A375 (cell line): ENCODE results near the genes TPD52L3 and KDM4C.

DNA sequence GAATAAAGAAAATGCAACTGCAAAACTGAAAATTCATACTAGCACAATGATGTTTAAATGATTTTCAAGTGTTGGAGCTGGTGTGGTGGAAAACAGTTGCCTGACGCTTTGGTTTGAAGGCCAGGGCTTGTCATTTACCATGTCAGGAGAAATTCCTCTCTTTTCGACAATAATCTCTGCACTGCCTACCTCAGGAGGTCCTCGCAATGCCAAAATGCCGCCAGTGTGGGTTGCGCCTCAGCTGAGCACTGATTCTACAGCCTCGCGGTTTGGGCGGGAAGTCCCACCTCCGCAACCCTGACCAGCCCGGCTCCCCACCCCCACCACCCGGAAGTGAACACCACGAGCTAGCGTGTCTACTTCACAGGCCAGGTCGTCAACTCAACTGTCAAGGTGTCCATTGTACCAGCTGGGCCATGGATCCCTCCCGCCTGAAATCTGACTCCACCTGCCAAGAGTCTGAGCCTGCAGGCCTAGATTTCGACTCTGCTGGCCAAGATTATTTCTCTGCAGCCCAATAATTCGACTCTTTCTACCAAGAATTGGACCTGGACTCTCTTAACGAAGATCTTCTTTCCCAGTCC is at the start of gene TPD52L3:
Gene TPD52L3, plus strand, starts transcription at position 364 of the 584 bp plus-strand sequence.
- RAMPAGE, long total RNA, result no peak

DNA sequence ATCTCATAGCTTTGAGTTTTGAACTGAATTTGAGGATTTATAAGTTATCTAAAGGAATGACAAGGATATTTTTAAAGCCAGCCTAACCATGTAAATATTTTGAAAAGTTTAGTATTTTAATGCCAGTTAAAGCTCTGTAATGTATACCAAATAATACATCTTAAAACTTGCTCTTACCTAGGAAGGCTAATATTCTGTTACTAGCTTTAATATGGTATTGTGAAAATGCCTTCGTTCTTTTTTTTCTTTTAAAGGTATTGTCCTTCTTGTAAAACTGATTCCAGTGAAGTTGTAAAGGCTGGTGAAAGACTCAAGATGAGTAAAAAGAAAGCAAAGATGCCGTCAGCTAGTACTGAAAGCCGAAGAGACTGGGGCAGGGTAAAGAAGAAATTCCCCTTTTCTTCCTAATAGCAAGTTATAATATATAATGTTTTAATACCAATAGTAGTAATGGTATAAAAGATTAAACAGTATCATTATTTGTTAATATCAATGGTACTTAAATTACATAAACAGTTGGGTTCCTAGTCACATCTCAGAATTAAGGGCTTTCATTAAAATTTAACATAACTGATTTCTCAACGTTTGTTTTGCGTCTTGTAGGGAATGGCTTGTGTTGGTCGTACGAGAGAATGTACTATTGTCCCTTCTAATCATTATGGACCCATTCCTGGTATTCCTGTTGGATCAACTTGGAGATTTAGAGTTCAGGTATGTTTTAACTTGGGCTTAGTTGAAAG is 68.6 kb downstream of the UHRF2 start:
- RAMPAGE, long total RNA, result no peak

- RAMPAGE, long total RNA, result no peak
Observed at GRCh38 chr9:6757754-6758228, at the start of gene KDM4C. Gene KDM4C, plus strand, starts transcription at chr9:6757973.

GRCh38 chr9:7147168-7147525 is 389.4 kb downstream of the KDM4C start:
- RAMPAGE, long total RNA, result no peak

- RAMPAGE, long total RNA, result no peak
Observed at GRCh38 chr9:7798647-7799090, 909 bp downstream of the DMAC1 start.

DNA sequence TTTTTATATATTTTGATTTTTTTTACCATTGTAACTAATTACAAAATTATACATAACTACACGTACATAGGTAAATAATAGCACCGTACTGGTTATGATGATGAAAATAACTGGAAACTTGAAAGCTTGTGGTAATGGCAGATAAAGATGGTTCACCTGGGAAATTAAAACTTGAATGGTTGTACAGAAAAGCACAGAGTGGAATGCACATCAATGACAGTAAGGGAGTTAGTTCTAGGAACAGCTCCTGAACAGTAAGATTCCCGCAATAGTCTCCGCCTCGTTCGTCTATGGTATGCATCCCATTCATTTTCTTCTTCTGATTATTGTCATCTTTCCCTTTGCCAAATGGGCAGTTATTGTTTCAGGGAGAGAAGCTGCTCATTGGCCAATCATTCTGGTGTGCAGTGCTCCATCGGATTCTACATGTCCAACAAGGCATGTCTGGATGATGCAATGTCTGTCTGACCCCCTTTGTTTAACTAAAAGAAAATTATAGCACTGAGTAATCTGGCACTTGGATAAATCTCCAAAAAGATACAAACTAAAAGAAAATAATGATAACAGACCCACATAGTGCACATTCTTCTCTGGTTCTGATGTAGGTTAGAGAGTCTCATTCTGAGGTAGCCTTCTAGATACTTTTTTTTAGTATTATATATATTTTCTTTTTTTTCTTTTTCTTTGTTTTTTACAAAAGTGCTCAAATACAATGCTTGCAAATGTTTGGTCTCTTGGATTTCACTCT is 515.6 kb upstream of the DMAC1 start:
- RAMPAGE, long total RNA, result no peak

DNA sequence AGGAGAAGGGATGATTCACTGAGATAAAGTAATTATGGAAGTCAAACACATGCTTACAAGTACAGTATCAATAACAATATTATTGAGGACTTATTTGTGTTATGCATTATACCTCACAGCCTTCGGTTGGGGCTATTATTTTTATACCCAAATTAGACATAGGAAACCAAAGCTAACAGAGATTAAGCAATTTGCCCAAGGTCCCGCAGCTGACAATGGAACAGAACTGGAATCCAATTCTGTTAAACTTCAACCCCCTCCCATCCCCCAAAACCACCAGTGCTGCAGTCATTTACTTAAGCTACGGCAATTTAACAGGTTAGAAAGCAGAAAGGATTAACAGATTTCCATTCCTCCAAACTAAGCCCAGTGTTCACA is 1023.0 kb upstream of the DMAC1 start:
- RAMPAGE, long total RNA, result no peak

DNA sequence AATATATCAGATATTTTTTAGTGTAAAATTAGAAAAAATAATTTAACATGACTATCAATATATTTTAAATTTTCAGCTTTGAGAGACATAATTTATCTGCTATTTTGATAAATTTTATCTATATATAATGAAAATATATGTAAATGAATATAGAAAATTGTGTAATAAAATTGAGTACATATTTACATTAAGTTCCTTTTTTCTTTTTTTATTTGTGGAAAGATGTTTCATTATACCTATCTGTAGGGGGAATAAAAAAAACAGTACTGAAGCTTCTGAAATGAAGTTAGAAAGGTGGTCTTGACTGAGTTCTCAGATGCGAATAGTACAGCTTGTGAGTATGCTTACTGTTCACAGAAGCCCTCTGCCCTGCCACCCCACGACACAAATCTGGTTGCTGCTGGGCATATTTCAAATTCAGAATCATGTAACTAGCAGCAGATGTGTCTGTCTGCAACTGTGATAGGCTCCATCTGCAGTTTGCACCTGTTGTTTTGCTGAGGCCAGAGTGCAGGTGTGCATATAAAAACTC is 1000.8 kb downstream of the PTPRD start:
- RAMPAGE, long total RNA, result no peak

DNA sequence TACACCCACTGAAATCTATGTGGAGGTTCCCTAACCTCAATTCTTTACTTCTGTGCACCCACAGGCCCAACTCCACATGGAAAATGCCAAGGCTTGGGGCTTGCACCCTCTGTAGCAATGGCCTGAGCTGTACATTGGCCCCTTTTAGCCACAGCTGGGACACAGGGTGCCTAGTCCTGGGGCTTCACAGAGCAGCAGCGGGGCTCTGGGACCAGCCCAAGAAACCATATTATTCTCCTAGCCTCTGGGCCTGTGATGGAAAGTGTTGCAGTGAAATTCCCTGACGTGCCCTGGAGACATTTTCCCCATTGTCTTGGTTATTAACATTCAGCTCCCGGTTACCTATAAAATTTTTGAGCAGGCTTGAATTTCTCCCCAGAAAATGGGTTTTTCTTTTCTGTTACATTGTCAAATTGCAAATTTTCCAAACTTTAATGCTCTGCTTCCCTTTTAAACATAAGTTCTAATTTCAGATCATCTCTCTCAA is 206.5 kb upstream of the PTPRD start:
- RAMPAGE, long total RNA, result no peak

- RAMPAGE, long total RNA, result no peak
Observed at GRCh38 chr9:10911372-10911779, 298.6 kb upstream of the PTPRD start.

- RAMPAGE, long total RNA, result no peak
Observed at GRCh38 chr9:12262214-12262692, 430.9 kb upstream of the TYRP1 start.

- RAMPAGE, long total RNA, result no peak
Observed at GRCh38 chr9:12698291-12698744, 5.1 kb downstream of the TYRP1 start.

DNA sequence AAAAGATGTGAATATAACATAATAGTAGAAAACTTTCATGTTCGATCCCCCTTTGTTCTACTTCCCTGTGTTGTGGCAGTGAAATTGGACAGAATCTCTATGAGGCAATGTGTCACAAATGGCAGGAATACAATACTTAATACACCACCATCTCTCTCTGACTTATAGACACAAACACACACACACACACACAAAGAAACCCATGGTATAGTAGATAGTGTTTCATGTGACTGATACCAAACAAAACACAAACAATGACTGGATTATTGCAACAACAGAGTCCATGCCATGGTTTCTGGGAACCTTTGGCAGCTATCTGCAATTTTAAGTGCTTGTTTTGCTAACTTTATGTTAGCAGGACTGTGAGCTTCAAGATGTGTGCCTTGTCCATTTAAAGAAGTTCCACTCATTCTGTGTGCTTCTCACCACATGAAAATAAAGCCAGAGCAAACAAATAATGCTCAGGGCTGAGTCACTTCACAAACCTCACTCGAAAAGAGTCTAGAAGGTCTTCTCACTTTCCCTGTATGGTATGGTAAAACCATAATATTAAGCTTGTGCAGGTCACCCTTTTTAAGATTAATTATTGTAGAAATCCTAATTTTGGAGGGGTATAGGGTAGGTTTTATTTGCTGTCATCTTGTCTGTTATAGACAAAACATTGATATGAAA is 15.0 kb upstream of the LURAP1L start:
- RAMPAGE, long total RNA, result no peak

DNA sequence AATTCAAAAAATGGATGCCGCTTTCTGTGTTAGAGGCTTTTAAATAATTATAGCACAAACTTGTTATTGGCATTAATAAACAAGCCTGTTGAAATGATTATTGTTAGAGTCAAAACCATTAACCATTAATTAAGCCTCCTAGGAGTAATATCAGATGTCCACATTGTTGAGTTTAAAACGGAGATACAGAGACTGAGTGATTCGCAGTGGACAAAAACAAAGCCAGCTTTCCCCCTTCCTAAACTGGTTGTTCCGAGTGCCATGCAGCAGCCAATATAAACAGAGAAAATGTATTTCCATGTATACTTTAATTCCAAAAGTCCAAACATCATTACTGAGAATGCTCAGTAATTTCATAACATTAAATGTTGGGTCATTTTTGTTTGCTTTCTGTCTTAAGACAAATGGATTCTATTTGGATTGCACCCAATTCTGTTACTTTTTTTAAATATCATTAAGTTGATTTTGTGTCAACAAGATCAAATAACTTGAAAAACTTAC is 19.1 kb downstream of the LURAP1L start:
- RAMPAGE, long total RNA, result no peak

- RAMPAGE, long total RNA, result no peak
Observed at GRCh38 chr9:13139481-13140380, 139.8 kb downstream of the MPDZ start.

DNA sequence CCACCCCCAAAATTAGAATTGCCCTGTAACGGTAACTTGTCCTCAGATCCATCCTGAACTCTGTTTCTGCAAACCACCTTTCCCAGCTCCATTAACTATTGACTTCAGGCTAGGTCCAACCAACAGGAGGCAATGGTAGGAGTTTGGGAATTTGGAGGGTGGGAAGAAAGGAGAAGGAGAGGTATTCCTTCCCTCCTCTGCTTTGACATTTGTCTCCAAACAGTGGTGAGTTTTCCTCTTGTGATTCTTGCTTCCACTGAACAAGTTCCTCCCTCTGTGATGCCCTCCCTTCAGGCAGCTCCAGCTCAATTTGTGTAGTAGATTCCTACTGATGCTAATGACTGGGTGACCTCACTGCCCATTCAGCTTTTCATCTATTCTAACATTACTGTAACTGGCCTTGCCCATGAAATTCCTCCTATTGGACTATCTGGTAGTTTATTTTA is 121.5 kb downstream of the NFIB start:
- RAMPAGE, long total RNA, result no peak

DNA sequence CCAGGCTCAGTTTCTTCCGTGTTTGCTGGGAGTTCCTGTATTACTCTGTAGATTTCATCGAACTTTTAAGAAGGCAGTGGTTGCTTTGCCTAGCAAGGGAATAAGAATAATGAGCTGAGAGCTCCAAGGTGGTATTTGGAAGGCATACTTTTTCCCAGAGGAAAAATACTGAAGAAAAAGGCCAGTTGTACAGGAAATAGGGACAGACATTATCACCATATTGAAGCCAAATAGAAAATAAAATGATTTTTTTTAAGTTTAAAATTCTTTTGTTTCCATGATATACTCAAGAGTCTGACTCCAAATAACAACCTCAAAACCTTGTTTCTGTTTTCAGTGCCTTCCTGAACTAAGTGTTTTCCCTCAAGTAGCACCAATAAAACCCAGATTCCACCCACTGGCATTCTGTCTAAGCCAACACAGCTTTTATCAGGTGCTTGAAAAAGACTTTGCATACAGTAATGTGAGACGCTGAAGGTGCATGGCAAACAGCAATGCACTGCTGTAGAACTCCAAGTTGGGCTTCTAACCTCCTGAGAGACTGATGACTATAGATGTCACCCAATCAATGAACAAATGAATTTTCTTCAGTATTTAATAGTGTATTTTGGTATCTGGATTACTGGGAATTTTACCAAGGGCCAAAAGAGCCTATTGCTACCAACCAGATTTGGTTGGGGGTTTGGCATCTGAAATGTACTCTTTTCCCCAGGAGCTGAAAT is 95.8 kb downstream of the NFIB start:
- RAMPAGE, long total RNA, result no peak

GRCh38 chr9:14218987-14219541 is 94.9 kb downstream of the NFIB start:
- RAMPAGE, long total RNA, result no peak

DNA sequence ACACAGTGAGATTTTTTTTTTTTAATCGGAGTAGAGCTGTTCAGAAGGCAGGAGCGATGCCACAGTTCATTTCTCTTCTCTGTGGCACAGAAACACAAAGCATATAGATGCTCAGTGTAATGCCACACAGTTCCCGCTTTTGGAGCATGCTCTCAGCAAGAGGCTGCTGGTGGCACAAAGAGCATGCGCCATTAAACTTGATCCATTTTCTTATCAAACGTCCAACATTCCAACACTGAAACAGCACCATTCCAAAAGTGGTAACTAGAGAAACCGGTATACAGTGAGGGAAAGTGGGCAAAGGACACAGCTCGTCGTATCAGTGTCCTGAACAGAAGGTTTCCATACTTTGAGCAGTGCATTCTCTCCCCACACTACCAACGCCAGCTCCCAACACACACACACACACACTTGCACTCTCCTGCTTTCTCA is 6.0 kb downstream of the NFIB start:
- RAMPAGE, long total RNA, result no peak

- RAMPAGE, long total RNA, result no peak
Observed at GRCh38 chr9:14992084-14992963, 82.1 kb upstream of the FREM1 start.